Parotid gland (tissue), 1 donor: ENCODE measurements around the genes FAHD2B, ZAP70, VWA3B and INPP4A.

DNA sequence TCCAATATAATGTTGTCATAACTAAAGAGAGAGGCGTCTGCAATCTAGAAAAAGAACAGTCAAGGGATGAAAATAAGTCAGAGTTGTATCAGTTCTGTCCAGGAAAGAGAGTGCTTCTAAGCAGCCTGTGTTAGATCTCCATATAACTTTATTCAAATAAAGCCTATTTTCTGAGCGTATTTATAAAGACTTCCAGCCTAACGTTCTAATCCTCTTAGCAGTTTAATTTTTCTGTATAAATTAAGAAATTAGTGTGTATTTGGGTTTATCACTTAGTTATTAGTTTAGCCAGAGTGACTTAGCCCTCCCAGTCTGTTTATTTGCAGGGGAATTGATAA, 7.4 kb upstream of the LMAN2L start:
- PRO-cap, result no peak

- PRO-cap, result no peak
Measured at GRCh38 chr2:96767920-96768741, 7.4 kb downstream of the CNNM4 start.

- PRO-cap, result no peak
Measured at GRCh38 chr2:96885655-96886937, 16.2 kb upstream of the SEMA4C start.

GRCh38 chr2:96887414-96887965, 17.6 kb upstream of the SEMA4C start:
- PRO-cap, result no peak

- PRO-cap, result bidirectional peak, plus-strand start at chr2:96913648, minus-strand start at chr2:96913631
Measured at GRCh38 chr2:96913247-96913823, 43.5 kb upstream of the SEMA4C start.

DNA sequence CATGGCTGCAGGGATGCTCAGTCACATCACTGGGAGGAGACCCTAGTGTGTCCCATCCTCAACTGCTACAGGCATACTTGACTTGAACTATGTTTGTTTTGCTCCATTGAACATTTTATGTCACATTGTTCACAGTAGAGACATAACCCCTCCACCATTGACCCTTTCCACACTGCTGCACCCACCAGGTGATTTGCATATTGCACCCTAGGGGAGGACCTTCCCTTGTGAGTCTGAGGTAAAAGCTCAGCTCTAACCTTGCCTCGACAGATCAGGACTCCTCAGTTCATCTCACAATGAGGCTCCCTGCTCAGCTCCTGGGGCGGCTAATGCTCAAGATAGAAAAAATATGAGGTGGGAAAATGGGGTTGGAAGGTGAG, 44.7 kb downstream of the FAHD2B start:
- PRO-cap, result no peak

GRCh38 chr2:97094607-97095149, at the start of gene FAHD2B:
TSS of gene FAHD2B (minus strand) at chr2:97094882.
- PRO-cap, result bidirectional peak, plus-strand start at chr2:97094966, minus-strand start at chr2:97094880

DNA sequence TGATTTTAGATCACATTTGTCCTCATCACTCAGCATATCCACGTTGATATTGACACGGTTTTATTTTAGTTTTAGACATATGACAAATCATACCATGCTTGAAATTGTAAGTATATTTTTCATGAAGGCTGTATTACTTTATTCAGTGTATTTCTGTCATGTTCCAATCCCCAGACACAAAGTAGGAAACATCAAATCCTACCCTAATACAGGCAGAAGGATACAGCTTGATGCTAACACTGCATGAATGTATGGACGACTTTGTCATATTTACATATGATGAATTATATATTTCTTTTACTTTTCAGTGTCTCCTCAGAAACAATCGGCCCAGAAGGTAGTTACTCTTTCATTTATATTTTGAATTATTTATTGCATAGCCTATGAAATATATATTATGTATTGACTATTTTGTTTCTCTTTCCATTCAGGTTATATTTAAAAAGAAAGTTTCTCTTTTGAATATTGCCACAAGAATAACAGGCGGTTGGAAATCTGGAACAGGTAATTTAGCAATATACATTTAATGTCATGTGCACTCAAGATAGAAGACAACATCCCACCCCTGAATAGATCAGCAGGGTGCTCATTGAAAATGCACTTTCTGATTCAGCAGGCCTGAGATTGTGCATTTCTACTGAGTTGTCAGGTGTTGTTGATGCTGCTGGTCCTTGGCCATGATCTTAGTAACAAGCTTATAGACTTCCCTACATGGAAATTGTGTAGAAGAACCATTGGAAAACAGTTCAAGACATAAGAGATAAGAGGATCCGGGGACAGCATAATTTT, 104.1 kb downstream of the ANKRD36 start:
- PRO-cap, result no peak

- PRO-cap, result no peak
Measured at GRCh38 chr2:97302925-97303216, 189.9 kb downstream of the ANKRD36 start.

GRCh38 chr2:97590454-97591211, 956 bp upstream of the ANKRD36B start:
- PRO-cap, result no peak

DNA sequence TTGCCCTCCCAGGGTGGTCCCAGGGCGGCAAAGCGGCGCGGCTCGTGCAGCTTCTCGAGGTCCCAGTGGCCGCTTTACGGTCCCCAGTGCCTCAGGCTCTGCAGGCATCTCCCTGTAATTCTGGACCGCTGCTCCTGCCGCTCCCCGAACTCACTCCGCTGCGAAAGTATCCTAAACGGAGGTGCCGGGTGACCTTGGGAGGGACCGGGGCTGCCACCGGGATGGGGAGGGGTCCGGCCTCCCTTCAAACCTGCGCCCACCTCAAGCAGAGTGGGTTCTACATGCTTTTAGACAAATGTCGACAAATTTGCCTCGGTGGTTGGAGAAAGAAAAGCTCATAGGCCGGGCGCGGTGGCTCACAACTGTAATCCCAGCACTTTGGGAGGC, 357 bp downstream of the COX5B start:
- PRO-cap, result no peak

DNA sequence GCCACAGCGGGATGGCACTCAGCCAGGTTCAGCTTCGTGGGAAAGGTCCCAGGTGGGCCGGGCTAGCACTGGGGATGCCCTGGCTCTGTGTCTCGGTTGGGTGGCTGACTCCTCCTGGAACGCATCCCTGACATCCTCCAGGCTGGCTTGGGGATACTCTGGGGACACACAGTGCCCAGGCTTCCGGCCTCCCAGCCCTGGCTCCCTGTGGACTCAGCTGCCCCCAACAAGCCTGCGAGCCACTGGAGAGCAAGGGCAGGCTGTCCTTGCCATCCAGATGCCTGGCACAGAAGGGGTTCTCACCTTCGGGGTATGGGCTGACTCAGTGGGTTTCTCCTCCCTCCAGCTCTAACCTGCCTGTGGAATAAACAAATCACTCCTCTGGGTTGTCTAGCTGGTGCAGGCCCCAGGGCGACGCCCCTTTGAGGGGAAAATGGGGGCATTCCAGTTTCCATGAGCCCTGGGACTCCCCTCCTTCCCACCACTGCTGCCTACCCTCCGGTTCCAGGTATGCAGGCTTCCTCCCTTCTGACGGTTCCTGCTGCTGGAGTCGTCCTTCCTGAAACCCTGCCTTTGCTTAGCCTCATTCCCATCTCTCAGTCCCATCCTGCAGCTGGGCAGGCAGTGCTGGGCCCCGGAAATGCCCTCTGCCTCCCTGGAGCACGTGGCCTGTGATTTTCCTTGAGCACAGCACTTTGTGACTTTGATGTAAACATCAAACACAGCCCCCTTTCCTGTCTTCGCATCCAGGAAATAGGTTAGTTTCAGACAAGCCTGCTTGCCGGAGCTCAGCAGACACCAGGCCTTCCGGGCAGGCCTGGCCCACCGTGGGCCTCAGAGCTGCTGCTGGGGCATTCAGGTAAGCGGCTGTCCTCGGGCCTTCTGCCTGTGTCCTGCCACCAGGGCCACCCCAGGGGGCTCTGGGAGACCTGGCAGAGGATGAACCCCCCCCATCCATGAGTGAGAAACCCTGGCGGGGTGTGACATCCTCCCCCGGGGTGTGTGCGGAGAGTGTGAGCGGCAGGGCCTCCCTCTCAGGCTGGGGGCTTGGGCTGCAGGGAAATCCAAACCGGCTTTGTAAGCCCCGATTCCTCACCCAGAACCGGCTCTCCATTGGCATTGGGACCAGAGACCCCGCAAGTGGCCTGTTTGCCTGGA, at the start of gene ZAP70:
Gene ZAP70, plus strand, starts transcription at position 761 of the 1,158 bp plus-strand sequence.
- PRO-cap, result no peak

GRCh38 chr2:97754735-97755199, 41.4 kb downstream of the ZAP70 start:
- PRO-cap, result no peak

- PRO-cap, result no peak
Measured at GRCh38 chr2:97796686-97797602, 83.6 kb downstream of the ZAP70 start.

DNA sequence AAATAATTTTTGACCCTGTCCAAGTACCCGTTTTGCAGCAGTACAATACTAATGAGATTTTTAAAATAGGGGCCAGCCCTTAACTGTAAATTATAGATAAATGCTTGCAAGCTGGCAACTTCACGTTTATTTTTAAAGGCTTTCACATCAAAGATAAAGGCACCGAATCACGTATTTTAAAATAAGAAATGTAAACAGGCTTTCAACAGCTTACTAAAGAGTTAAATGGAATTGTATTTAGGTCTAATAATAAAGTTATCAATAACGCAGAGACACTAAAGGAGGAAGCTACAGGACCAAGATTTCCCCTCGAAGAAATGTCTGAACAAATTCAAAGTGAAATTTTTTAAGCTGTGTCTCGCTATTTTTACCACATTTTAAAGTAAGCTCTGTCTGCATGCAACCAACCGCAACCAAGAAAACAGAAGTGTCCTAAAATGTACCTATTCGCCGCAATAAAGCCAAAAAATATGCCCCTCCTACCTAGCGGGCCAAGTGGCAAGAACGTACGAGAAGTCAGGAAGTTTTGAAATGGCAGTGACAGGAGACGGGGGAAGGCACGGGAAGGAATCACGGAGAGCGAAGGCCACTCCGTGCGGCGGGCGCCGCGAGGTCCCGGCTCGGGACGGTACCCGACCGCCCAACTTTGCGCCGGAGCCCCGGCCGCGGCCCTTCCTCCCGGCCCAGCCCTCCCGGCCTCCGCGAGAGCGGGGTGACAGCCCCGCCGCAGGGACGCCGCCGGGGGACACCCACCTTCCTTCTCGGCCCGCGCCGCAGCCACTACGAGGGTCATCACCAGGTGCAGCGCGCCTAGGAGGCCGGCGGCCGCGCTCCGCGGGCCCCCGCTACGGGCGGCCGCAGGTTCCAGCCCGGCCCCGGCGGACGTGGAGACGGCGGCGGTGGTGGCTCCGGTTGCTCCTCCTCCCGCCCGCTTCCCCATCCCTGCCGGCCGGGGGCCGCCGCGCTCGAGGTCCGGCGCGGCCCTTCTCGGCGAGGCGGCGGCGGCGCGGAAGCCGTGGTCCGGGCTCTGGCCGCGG, 707 bp downstream of the TMEM131 start:
- PRO-cap, result unidirectional peak, plus-strand start at position 529 of the sequence

GRCh38 chr2:98086314-98087531, at the start of gene VWA3B:
TSS of gene VWA3B (plus strand) at chr2:98087167.
- PRO-cap, result no peak

- PRO-cap, result no peak
Measured at GRCh38 chr2:98149300-98149834, 62.4 kb downstream of the VWA3B start.

- PRO-cap, result bidirectional peak, plus-strand start at chr2:98444887, minus-strand start at chr2:98444744
Measured at GRCh38 chr2:98444304-98445622, at the start of gene INPP4A. TSS of gene INPP4A (plus strand) at chr2:98444858.

DNA sequence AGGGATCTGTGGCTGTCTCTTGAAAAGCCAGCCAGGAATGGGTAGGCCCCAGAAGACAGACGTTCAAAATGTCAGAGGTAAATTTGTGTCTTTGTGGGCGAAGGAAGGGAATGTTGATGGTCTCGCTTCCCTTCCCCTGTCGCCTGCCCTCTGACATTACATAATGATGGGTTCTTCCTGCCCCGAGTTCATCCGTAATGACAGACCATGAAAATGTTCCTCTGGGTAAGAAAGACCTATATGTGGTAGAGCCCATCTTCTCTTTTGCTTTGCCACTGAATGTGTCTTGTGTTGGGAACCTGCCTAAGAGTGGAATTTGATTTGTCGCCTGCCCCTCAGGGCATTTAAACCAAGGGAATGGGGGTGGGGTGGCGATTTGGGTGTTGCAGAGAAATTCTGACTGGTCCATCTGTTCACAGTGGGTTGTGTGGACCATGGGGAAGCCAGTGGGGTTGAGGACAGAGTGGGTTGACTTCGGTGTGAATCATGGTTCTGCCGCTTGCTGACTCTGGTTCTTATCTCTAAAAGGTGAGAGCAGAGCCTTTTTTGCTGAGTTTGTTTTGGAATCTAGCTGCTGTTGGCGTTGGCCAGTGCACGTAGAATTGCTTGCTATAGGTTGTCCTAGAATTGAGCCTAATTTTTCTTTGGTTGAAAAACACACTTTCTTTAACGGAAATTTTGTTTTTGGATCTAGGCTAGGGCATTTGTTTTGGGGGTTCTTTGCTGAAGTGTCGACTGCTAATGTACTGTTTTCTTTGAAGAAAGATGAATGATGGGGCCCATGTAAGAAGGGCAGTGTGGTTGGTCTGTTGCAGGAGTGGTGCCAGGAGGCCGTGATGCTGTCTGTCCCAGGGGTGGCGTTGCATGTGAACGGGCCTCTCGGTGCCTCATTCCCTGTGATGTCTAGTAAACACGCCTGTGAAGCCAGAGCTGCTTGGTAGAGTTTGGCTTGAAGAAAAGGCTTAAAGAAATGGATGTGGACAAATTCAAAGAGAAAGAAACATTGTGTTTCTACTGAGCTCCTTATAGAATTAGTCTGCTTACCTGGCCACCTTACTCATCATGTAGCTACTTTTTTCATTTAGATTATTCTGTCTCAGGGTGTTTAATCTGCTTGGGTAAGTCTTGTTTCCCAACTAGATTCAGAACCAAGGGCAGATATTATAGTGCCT, 1.4 kb downstream of the INPP4A start:
- PRO-cap, result no peak

- PRO-cap, result no peak
Measured at GRCh38 chr2:98546809-98547858, 61.2 kb downstream of the COA5 start.